Frontal cortex (tissue), 2 donors: ENCODE measurements around the genes CYP27A1 and TUBA4A.

- RAMPAGE, long total RNA = no peak
Measured at GRCh38 chr2:218665673-218666415, 6.0 kb downstream of the RNF25 start.

DNA sequence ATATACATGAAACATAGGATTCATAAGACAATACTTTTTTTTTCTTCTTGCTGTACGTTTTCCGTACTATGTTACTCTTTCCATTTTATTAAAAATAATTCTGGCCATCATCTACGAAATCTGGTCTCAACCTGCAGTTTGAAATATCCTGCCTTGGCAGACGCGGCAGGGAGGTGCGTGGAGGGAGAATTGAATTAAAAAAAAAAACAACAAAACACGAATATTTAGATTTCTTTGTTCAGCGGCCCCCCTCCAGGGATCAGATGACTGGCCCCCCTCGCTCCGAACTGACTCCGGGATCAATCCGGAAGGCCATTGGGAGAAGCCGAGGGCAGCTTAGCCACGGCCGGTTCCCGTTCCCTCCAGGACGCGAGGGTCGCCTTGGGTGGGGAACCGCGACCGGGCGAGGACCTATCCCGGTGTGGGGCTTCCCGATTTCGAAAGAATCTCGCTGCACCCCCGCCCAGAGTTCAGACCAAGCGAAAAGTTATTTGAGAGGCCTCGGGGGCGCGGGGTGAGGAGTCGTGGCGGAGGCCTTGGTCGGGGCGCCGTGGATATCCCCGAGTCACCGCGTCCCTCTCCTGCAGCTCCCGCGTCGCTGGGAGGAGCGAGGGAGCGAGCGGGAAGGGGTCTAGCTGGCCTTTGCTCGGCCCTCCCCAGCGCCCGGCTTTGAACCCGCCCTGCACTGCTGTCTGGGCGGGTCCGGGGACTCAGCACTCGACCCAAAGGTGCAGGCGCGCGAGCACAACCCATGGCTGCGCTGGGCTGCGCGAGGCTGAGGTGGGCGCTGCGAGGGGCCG is at the start of gene CYP27A1:
Gene CYP27A1, plus strand, starts transcription at position 716 of the 800 bp plus-strand sequence.
- RAMPAGE, long total RNA = no peak

DNA sequence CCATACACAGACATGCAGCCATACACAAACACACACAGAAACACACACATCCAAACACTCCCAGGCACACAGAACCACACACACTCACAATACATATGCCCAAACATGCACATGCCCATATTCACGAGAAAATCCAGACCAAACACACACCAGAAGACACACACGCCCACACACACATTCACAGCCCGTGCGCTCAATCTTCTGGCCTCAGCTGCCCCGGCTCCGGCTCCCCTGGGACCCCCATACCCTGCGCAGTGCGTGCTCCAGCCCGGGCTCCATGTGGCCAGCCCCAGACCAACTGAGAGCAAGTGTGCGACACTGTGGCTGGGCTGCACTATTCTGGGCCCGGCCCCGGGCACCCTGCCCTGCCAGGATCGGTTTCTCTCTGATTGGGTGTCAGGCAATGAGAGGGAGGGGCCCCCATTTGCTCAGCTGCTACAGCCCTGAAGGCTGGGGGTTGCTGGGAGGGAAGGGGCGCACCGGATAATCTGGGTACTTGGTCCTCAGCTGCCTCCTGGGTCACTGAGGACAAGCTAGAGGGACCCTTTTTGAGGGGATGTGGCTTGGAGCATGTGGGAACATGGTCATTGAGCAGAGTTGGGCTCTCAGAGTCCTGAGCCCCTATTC is 28.0 kb upstream of the WNT6 start:
- RAMPAGE, long total RNA = no peak

DNA sequence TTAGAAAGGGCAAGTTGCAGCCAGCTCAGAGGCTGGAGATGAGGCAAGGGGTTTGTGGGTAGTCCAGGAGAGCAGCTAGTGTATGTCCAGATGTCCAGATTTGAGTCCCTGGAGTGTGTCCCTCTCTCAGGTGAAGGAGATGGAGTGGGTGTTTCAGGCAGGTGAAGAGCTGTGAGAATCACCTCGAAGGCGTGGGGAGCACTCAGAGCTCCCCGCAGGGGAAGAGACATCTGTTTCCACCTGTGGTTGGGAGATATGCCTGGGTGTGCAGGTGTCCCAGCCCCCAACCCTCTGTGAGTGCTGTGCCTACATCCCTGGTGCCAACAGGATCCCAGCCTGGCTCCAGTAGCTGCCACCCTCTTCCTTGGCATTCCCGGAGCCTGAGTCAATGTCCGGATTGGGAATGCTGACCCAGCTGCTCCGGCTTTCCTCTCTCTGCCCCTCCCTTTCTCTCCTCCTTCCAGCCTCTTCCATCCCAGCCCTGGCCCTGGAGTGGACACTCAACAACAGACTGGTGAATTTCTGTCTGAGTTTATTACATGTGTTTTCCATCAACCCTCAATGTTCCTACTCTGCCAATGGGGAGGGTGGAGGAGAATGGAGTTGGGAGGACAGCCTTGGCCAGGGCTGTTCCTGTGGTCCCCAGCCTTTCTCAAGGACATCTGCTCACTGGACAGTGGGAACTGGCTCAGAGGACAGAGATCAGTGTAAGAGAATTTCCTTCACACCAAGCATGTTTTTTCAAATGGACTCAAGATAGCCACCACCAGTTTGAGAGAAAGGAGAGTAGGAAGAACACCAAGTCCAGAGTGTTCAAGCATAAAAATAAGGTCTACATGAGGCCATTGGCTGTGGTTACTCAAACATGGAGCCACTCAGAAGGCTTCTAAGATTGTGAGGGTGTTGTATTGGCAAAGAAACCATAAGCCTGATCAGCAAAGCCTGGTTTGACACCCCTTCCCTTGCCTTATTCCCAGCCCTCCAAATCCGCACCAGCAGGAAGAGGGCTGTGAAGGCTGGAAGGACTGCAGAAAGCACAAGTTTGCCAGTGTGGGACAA is 27.1 kb upstream of the WNT6 start:
- RAMPAGE, long total RNA = no peak

- RAMPAGE, long total RNA = no peak
Measured at GRCh38 chr2:218896818-218897820, 16.5 kb downstream of the WNT10A start.

DNA sequence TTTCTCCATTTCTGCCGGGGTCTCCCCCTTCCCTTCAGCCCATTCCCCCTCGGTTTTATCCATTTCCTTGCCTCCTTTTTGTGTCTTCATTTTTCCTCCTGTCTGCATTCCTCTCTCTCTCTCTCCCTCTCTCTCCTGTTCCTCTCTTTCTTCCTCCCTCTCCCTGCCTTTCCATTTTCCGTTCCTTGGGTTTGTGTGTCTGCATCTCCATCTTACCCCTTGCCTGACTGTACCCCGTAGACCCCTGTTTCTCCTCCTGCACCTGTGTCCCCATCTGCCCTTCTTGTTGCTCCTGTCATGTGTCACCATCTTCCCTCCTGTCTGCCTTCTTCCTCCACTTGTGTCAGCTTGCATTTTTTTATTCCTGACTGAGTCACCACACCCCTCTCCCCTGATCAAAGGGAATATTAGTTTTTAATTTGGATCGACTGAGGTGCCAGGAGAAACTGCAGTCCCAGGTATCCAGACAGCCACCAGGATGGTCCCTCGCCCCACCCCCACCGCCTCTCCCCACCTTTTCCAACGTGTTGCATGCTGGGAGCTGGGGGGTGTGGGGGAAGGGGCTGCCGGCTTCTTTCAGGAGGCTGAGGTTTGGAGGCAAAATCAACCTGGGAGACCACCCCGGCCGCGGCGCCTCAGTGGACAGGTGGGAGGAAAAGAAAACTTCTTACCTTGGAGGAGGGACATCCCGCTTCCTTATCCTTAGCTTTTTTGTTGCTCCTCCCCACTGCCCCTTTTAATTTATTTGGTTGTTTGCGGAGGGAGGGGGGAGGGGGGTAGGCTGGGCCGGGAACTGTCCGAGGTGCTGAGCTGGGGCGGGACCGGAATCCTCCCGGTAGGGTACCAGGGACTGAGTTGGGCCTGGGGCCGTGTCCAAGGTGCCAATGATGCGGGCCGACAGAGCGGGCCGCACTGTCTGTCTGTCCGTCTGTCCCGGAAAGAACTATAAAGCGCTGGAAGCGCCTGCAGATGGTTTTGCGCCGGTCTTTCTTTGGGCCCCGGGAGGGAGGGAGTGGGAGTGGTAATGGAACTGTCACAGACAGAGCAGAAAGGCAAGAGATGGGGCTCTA is 2.1 kb downstream of the CDK5R2 start:
- RAMPAGE, long total RNA = no peak

DNA sequence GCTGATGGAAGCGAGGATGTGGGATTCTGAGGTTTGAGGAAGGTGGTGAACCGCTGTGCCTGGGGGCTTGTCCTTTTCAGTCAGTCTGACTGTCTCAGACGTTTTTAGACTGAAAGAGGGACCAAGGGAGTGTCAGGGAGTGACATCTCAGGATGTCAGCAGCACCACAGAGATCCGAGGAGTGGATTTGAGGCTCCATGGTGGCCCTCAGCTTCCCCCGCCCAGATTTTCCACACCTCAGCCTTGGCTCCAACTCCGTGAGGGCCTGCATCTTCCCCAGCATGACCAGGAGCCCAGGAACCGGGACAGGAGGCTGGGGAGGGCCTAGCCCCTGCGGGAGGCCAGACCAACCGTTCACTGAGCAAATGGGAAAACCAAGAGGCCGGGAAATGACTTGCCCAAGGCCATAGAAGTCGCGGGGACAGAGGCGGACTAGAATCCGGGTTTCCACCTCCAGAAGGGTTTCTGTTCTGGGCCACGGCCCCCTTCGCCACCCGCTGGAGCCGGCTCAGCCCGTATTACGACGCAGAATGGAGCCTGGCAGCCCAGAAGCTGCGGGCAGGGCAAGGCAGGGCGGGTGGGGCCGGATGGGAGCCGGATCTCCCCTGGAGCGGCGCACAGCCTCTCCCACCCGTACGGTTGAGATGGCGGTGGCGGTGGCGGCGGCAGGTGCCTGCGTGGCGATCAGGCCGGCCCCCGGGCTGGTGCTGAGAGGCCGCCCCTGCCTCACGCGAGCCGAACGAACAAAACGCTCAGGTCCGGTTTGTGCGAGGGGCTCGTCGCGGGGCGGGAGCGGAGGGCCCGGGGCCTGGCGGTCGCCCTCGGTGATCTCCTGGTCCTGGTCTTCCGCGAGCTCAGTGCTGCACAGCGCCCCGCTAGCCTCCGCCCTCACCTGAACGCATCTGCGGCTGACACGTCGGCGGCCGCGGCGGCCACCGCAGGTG is 8.0 kb upstream of the CRYBA2 start:
- RAMPAGE, long total RNA = no peak

DNA sequence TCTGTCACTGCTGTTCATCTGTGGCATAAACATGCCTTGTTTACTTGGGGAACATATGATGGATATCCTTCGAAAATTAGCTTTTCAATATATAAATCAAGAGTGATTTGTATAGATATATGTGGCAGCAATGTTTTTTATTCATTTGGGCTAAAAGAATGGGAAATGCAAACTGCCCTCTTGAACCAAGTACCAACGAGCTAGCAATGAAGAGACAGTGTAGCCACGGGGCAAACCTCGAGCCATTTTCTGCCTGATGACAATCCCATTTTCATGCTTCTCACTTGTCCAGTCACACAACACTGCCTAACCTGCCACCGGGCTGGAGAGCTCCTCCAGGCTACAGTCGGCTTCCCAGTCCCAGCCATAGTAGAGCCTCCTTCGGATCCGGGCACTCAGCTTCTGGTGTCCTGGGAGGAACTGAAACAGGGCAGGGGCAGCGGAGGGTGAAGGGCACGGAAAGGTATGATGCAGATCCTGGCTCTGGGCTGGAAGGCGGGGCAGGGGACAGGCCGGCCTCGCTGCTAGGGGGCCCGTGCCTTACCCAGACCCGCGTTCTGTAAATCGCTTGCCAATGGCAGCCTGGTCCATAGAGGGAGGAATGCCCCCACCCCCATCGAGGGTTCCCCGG is 698 bp downstream of the CNPPD1 start:
- RAMPAGE, long total RNA = no peak

DNA sequence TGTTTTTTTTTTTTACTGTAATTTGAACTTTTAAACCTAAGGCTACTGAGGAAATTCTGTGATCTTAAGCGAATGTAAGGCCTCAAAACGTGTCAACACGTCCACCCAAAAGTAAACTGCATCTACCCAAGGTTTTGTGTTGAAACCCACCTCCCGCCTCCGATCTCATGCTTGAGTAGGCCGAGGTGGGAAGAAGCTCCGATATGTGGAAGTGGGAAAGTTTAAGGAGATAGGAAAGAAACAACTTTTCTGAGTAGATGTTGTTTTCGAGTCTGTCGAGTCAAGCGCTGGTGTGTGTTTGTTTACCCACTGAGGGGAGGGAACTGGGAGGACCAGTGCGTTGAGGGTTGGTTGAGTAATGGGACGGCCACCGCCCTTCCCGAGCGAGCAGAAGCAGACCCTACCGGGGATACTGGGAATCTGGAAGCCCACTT is 510 bp upstream of the RETREG2 start:
- RAMPAGE, long total RNA = no peak

- RAMPAGE, long total RNA = no peak
Measured at GRCh38 chr2:219200458-219201288, 5.9 kb upstream of the ZFAND2B start.

DNA sequence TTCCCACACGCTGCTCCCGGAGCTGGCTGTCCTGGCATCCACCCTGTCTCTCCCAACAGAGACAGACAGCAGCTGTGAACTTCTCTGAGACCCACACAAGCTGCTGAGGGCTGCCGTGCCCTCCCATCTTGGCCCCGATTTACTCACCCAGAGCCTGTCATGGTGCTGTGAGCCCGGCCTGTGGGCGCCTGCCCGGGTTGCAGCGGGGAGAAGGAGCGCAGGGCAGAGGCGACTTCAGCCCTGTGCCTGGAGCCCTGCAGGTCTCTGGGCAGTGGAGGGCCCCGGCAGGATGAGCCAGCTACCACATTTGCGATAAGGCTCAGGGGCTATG is 3.3 kb upstream of the ABCB6 start:
- RAMPAGE, long total RNA = no peak

GRCh38 chr2:219250142-219251397 is 2.5 kb upstream of the TUBA4B start:
- RAMPAGE, long total RNA = no peak

DNA sequence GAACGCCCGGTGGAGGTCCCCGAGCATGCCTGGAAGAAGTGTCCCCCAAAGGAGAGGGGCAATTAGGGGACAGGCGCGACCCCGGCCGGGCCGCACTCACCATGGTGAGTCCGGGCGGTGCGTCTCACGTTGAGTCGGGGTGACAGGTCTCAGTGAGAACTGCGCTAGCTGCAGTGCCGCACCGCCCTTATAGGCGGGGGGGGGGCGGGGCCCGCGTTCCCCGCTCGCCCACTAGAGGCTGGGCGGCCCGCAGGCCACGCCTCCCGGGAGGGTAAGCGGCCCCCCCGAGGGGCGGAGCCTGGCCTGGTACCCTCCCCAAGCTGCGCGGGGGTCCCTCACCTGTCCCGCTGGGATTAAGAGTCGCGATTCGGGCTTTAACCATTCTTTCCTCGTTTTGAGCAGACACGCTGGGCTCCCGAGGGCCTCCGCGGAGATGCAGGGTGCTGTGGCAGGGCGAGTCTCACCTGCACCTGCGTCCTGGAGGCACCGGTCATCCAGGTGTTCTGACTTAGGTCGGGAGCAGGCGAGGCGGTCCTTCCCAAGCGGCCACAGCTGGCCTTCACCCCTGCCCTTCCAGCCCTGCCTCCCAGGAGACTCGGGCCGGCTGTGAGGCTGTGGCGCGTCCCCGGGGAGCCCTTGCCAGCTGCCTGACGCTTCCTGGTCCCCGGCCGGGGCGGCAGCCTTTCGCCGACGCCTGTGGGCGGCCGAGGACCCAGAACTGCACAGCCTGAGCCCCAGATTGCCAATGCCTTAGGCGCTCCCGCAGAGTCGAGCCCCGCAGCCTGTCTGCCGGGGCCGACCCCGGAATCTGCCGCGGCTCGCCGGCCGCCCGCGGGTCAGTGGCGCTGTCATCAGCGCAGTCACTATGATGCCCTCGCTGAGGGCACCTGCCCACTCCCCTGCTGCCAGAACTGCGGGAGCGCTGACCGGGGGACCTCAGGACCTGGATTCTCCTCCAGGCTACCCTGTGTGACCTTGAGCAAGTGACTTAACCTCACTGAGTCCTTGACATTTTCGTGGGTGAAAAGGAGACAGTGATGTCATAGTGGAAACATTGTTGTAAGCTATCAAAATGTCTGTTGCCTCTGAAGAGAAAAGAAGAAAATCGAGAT is at the start of gene TUBA4A:
Gene TUBA4A, minus strand, starts transcription at position 163 of the 1,112 bp plus-strand sequence.
- RAMPAGE, long total RNA = no peak

DNA sequence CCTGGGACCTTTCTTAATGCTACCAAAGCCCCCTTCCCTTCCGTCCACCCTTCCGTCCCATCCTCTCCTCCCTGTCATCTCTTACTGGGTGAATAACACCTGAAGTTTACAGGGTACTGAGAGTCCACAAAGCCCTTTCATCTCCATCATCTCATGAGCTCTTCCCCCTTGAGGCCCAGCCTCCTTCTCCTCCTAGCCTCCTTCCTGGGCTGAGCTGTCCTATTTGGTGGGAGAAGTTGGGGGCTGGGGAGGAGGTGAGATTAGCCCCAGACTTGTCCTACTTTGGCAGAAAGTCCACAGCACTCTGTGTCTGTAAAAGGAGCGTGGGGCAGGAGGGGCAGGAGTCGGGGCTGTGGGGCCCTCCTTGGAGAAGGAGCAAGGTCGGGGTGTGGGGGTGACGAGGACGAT is 10.0 kb upstream of the DES start:
- RAMPAGE, long total RNA = no peak

DNA sequence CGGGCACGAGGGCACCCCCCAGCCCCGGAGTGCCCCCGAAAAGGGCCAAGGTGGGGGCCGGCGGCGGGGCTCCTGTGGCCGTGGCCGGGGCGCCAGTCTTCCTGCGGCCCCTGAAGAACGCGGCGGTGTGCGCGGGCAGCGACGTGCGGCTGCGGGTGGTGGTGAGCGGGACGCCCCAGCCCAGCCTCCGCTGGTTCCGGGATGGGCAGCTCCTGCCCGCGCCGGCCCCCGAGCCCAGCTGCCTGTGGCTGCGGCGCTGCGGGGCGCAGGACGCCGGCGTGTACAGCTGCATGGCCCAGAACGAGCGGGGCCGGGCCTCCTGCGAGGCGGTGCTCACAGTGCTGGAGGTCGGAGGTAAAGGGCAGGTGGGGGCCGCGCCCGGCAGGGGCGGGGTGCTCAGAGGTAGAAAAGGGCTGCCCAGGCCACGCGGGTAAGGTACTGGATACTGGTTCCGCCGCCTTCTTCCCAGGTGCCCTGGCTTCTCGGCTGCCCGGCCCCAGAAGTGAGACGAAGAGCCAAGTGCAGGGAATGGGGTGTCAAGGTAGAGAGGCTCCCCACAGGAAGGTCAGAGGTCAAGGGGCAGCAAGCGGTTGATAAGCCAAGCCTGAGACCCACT is 477 bp downstream of the SPEG start:
- RAMPAGE, long total RNA = no peak

GRCh38 chr2:219497467-219498188 is 1.1 kb upstream of the GMPPA start:
- RAMPAGE, long total RNA = no peak

DNA sequence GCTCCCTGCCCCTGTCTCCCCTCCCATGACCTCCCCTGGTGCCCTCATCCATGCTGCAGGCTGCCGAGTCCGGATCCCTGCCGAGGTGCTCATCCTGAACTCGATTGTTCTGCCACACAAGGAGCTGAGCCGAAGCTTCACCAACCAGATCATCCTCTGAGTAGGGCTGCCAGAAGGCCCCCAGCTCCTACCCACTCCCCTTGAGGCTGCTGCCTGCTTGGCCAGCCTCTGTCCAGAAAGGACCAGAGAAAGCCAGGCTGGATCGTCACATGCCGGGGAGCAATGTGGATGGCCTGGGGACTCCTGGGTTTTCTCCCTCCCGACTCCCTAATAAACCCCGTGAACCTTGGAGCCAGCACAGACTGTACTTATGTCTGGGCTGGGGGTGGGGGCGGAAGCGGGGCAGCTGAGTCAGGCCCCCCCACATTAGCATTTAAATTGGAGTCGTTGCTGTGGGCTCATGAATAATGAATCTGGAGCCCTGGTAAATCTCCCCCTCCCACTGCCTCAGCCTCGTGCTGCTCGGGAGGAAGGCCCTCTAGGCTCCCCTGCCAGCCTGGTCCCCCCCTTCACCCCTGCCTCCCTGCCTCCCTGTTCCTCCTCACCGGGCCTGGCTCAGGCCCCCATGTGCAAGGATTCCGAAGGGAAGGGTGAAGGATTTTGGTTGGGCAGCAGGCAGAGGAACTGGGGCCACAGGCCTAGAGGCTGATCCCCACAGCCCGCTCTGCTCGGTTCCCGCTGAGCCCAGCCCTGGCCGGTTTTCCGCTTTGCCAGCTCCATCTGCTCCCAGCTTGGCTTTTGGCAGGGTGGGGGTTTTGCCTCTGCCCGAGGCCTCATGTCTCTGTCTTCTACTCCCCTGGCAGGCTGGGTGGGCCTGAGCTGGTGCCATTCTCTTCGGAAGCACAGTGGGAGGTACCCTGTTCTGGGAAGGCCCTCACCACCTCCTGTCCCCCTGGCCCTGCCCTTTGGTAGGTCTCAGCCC is 7.4 kb upstream of the ASIC4 start:
- RAMPAGE, long total RNA = no peak

DNA sequence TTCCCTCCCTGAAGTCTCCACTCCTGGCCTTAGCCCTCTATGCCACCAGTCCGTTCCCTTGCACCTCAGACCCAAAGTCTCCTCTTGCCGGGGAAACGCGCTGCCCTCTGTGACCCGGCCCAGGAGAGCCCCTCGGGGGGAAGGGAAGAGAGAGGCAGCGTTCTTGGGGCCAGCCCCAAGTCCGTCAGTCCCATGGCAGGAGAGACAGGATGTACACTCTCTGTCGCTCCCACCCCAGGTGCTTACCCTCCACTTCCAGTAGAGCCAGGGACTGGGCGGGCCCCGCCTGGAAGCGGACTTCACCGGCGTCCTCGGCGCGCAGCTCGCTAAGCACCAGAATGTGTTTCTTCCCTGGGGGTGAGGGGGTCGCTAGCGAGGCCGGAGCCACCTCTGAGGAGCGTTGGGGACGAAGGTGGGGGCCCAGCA is 8.1 kb downstream of the TMEM198 start:
- RAMPAGE, long total RNA = no peak

- RAMPAGE, long total RNA = no peak
Measured at GRCh38 chr2:219565249-219565911, 6.0 kb downstream of the OBSL1 start.

DNA sequence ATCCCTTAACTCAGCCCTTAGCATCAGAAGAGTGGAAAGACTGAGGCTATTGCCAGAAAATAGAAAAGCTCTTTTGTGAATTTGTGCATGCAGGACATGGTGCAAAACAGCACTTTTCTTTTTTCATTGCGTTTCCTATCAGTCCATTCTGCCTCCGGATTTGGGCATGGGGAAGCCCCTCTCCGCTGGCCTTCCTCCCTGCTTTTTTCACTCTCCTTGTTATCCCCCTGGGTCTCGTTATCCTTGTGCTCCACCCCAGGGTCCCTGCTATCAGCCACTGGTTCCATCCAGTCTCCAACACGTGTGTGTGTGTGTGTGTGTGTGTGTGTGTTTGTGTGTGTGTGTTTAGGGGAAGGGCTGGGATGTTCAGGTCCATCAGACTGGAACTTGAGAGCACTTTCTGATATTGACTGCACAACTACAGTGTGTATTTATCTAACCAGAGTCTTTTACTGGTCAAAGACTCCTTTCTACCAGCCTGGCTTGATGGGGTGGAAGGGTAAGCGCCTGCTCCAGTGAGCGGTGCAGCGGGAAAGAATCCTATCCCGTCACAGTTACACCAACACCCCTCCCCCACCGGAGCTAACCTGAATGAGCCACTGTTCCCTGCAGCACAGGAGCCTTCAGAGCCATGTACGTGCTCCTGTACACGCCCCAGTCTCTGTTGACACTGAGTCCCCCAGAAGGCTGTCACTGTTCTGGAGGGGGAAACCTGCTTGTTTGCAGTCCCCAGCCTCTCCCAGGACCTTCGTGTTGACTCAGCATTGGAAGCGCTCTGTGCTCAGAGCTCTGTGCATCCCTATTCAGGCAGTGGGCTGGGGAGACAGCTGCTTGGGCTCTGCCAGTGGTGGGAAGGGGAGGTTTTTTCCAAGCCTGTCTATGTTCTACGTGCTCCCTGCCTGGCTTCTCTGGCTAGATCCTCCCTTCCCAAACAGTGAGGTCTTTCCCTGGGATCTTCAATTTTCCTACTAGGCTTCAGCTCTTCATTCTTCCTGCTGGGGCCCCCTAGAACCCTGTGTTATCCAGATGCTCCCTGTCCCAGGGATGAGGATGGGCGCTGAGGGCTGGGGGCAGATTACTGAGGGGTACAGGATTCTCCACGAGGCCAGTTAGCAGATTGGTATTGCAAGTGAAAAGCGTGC is 4.7 kb downstream of the INHA start:
- RAMPAGE, long total RNA = no peak